Measurements from ENCODE around the genes AXL, HNRNPUL1 and CEACAM6.

DNA sequence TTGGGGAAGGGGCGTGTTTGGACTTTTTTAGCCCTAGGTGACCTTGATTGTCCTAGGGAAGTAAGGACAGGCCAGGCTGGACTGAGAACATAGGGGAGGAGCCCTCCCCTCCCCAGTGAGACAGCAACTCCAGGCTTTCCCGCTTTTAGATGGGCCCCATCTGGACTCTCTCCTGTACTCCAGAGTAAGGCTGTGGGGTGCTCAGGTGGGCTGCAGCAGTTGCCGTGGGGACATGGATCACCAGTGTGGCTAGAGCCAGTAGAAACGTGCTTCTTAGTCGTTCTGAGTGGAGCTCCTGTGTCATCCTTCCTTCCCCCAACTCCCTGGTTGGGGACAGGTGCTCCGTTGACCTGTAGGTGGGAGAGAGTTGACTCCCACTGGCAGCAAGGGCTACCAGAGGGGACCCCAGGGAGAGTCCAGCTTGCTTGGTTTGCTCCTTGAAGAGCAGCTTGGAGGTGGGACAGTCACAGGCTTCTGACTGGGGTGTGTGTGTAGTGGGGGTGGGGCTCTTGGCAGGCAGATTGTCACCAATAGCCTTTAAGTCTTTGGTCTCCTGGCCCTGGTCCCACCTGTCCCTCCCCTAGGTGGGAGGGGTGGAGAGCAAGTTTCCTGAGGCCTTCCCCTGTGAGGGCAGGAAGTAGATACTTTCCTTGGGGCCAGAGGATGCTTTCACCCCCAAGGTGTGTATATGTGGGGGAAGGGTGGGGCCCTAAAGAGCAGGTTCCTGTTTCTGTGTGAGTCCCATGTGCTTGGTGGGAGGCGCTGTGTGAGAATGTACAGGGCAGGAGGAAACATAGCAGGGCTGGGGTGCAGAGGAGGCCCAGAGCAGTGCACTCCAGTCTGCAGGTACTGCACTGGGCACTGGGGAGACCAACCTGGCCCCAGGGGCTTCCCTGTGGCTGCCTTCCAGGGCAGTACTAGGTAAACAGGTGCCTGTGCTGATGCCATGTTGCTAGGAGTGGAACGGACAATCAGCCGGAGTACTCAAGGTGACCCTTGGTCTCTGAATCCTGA, 4.7 kb downstream of the EGLN2 start:
- PRO-cap = no peak
- RAMPAGE, long total RNA = no peak

- PRO-cap = no peak
- RAMPAGE, long total RNA = no peak
Measured at GRCh38 chr19:40804451-40804884, 5.5 kb downstream of the EGLN2 start.

DNA sequence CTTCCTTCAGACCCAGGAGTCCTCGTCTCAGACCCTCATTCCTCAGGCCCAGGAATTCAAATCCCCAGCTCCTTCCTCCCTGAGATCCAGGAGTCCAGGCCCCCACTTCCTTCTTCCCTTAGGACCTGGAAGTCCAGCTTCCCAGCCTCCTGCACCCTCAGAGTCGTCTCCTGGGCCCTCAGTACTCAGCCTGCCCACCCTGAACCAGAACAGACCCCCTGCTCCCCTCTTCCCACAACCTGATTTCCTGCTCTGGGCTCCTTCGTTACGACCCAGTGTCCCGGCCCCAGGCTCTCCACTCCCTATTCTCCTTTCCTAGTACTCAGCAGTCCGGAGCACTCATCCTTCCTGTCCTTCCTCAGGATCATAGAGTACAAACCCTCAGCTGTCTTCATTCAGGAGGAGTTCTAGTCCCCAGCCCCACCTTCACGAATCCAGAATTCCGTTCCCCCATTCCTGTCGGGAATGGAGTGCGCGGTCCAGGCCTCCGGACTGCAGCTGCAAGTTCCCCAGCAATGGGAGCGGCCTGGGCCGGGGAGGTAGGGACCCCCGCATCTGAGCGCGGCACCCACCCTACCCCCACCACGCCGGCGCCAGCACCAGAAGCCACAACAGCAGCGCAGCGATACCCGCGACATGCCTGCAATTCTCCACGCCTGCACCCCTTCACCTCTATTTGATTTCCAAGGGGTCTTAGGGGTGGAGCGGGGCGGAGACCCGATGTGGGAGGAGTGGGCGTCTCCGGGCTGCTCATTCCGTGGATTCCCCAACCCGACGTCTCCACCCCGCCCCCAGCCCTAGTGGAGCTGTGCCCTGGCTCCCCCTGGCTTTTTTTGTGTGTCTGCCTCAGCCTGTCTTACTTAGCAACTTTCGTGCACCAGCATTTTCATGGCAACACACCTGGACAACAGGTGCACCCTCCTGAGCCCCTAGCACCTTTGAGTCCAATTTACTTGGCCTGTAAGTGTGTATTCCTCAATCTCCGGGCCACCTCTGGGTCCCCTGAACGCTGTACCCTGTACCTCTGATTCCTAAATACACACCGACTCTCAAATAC, 12.8 kb downstream of the EGLN2 start:
- PRO-cap = no peak
- RAMPAGE, long total RNA = start-site peak on the minus strand centred at position 216 of the sequence, 103 bp wide, 14 reads; start-site peak on the plus strand centred at position 451 of the sequence, 311 bp wide, 7 reads; start-site peak on the minus strand centred at position 614 of the sequence, 115 bp wide, 82 reads

- PRO-cap = no peak
- RAMPAGE, long total RNA = no peak
Measured at GRCh38 chr19:40847594-40848046, 2.6 kb downstream of the CYP2A6 start.

DNA sequence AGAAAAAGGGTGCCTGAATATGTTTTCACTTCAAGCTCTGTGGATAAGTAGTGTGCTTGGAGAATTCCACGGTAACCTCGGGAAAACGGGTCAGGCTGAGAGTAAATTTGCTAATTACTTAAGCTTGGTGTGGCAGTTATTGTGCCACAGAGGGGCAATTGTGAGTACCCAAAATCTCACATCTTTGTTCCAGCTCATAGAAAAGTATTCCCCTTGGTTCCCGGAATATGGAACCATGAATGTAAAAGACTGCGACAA, 36.3 kb upstream of the CYP2B6 start:
- PRO-cap = no peak
- RAMPAGE, long total RNA = no peak

GRCh38 chr19:41000240-41000785, 9.2 kb downstream of the CYP2B6 start:
- PRO-cap = no peak
- RAMPAGE, long total RNA = no peak

- PRO-cap = no peak
- RAMPAGE, long total RNA = no peak
Measured at GRCh38 chr19:41003586-41004493, 12.8 kb downstream of the CYP2B6 start.

DNA sequence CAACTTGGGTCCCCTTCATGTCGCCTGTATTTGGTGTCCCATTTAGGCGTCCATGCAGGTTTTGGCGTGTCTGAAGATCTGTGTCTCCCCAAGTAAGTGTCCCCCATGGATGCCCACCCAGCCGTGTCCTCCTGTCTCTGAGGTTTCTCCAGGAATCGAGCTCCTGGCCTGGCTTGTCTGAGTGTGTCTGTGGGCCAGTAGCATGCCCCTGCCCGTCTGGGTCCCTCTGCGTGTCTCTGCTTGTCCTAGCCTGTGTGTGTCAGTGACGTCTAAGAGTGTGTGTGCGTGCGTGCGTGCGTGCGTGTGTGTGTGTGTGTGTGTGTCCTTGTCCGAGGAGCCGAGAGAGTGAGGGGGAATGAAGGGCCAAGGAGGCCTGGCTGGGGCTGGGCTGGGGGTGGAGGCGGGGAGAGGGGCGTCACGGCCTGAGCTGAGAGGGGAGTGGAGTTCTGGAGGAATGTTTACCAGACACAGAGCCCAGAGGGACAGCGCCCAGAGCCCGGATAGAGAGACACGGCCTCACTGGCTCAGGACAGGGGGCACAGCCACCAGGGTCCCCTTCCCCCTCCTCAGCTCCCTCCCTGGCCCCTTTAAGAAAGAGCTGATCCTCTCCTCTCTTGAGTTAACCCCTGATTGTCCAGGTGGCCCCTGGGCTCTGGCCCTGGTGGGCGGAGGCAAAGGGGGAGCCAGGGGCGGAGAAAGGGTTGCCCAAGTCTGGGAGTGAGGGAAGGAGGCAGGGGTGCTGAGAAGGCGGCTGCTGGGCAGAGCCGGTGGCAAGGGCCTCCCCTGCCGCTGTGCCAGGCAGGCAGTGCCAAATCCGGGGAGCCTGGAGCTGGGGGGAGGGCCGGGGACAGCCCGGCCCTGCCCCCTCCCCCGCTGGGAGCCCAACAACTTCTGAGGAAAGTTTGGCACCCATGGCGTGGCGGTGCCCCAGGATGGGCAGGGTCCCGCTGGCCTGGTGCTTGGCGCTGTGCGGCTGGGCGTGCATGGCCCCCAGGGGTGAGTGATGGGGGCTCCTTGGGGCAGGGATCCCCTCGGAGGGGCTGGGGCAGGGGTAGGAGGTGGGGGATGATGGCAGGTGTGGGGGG, at the start of gene AXL:
AXL (plus strand) TSS at position 742 of the 1,085 bp plus-strand sequence.
- PRO-cap = bidirectional peak, plus-strand start at position 464 of the sequence, minus-strand start at position 218 of the sequence; bidirectional peak, plus-strand start at position 714 of the sequence, minus-strand start at position 589 of the sequence; bidirectional peak, plus-strand start at position 912 of the sequence, minus-strand start at position 793 of the sequence
- RAMPAGE, long total RNA = start-site peak on the plus strand centred at position 485 of the sequence, 16 bp wide, 21 reads; start-site peak on the plus strand centred at position 728 of the sequence, 40 bp wide, 130 reads

- PRO-cap = unidirectional peak, plus-strand start at chr19:41264372; unidirectional peak, plus-strand start at chr19:41264452
- RAMPAGE, long total RNA = start-site peak on the plus strand at chr19:41264394-41264429, 347 reads; start-site peak on the plus strand at chr19:41264556-41264598, 60 reads
Measured at GRCh38 chr19:41264276-41264649, at the start of gene HNRNPUL1. TSS of gene HNRNPUL1 (plus strand) at chr19:41264372.

DNA sequence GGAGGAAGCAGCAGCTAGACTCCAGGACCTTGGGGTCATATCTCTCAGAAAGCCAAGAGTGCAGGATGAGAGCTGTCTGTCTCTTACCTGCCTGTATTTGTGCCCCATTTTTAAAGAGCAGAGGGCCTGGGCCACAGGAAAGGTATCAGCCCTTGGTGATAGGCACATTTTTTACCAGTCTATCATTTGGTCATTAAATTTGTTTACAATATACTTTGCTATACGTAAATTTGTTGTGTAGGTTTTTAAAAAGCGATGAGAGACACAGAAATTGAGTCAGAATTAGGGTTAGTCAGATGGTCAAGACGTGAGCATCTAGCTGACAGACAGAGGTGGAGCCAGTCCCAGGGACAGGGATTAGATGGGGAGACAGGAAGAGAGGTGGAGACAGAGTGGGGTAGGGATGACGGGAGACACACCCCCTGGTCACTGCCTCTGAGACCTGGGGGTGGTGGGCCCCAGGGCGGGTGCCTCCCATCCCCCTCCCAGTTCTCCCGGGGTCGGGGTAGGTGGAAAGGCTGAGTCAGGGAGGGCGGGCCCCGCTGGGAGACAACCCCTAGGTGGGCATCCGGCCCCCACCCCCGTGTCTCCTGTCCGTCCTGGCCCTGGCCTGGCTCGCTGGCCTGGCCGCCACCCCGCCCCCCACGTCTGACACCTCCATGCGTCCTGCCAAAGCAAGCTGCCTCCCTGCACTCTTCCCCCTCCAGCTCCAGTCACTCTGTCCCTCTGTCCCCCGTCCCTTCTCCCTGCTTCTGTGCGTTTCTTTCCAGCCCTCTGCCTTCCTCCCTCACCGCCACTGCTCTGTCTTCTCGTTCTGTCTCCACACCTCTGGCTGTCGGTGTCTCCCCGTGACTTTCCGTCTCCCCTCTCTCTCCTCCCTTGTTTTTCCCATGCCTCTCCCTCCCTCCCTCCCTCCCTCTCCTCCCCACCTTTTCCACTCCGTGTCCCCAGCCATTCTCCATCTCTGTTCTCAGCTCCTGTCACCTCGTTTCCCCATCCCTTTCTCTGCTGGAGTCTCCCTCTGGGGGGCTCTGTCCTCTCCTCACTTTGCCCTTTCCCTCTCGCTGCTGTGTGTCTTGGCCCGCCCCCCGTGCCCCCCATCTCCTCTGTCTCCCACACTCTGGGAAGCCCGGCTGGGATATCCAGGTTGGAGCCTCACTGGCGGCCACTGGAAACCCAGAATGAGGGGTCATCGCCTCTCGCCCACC, 15.1 kb downstream of the CCDC97 start:
- PRO-cap = bidirectional peak, plus-strand start at position 390 of the sequence, minus-strand start at position 334 of the sequence; unidirectional peak, plus-strand start at position 712 of the sequence
- RAMPAGE, long total RNA = start-site peak on the minus strand centred at position 820 of the sequence, 259 bp wide, 8 reads; start-site peak on the minus strand centred at position 1,162 of the sequence, 95 bp wide, 5 reads

DNA sequence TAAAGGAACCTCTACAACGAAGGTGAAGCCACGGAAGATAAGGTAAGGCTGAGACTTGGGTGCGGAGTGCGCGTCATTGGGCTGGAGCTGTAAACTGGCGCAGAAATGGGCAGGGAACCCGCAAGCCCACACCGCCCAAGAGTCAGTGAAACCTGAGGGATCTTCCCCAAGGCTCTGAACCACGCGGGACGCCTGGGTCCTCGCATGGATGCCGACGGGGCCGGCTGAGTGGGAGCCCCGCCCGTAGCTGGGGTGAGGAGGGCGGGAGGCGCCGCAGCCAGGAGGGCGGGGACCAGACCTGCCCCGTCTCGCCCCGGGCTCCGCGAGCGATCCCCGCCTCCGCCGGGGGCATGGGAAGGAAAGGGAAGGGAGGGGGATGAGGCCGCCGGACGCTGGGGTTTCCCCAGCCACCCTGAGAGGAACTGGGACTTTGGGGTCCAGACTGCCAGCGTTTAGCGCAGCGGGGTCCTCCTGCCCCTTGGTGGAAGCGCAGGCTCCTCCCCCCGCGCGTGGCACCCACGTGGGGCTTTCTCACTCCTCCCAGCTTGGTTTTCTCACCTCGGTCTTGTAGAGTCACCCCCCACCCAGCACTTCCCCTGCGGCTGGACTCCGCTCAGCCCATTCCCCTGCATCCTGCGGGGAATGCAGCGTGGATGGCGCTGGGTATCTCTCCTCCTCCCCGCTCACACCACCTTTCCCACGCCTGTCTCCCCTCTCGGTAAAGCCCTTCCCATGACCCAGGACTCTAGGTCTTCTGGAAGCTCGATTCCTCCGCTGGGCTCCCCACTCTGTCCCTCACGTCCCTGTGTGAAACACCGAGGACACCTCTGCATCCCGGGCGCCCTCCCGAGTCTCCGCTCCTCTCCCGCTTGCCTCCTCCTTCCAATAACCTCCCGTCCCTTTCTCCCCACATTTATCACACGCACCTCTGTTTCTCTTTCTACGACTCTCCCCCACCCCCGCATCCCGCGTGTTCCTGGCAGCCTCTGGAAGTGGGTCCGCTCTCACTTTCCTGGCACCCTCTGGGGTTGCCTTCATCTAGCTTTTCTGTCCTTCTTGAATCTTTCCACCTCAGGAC, 2.2 kb downstream of the TGFB1 start:
- PRO-cap = bidirectional peak, plus-strand start at position 388 of the sequence, minus-strand start at position 176 of the sequence; bidirectional peak, plus-strand start at position 590 of the sequence, minus-strand start at position 480 of the sequence
- RAMPAGE, long total RNA = no peak

DNA sequence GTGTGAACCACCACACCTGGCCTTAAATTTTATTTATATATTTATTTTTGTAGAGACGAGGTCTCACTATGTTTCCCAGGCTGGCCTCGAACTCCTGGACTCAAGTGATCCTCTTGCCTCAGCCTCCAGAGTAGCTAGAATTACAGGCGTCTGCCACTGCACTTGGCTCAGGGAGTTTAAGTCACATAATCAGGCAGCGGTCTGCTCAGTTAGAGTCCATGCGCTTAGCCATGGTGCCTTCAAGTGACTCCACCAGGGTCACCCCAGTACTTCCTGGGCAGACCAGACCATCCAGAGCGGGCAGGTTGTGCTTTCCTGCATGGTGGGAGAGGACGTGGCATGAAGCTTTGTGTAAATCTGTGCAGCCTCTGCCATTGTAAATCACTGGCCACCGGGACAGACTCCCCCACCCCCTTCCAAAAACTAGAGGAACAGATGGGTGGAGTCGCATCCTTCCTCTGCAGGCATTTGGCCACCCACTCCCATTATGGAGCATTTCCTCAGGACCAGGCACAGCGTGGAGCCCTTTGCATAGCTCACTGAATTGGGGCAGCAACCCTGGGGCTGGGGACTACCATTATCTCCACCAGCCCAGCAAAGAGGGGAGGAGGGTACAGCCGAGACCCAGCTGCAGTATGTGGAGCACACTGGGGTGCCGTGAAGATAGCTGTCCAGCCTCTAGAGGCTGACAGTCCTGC, 8.1 kb downstream of the BCKDHA start:
- PRO-cap = no peak
- RAMPAGE, long total RNA = no peak

DNA sequence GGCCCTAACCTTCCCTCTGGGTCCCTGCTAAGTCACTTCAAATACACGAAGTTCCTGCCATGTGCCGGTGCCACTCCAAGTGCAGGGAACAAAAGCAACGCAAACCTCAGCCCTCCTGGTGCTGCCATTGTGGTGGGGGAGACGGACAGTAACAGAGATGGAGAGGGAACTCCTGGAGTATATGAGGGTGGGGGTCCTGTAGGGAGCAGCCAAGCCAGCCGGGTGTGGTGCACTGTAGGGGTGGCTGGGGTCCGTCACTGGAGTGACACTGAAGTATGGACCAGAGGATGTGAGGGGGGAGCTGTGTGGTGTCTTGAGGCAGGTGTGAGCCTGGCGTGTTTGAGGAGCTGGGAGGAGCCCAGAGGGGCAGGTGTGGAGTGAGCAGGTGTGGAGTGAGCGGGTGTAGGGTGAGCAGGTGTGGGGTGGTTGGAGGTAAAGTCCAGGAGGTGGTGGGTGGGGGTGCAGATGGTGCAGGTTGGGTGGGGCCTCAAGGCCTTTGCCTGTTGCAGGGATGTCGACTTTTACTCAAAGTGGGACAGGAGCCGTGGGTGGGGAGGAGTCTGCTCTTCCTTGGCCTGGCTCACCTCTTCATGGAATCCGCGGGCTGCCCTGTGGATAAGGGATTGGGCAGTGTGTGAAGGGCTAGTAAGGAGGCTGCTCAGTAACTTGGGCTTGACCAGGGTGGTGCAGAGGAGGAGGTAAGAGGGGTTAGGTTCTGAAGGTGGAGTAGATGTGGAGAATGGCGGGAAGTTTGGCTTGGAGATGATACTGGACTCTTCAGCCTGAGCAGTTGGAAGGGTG, 5.8 kb downstream of the B3GNT8 start:
- PRO-cap = no peak
- RAMPAGE, long total RNA = no peak

- PRO-cap = no peak
- RAMPAGE, long total RNA = no peak
Measured at GRCh38 chr19:41457158-41457686, 14.3 kb downstream of the ERICH4 start.

DNA sequence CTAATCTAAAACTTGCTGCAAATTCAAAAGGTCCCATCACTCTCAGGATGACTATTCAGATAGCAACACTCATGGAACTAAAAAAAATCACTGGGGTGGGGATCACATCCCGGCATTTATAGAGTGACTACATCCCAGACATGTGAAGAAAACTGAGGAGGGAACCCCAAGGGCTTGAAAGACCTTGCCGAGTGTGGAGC, 35.1 kb downstream of the ERICH4 start:
- PRO-cap = no peak
- RAMPAGE, long total RNA = no peak

DNA sequence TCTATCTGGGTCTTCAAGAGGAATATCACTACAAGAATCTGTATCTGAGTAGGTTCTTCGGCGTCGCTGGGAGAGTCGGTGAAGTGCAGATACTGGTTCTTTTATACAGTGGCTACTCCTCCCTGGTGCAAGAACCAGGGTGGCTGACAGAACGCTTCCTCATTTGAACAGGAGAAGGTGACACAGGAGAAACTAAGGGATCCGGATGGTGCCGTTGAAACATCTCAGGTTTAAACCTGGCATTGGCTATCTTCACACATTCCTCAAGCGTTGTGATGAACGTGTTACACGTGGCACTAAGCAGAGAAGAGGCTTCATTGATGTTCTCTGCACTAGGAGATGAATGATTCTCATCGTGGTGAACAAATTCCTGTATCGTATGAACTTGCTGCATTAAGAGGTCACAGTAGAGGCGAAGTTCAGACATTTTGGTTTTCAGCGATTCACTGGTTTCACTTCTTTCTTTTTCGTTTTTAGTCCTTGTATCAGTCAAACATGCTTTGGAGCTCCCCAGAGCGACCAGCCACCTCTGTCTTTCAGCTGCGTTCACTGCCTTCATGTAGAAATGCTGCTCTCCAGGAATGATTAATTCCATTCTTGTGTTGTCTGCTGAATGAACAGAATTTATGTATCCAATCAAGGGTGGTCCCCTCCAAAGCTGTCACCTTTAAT, 54.7 kb upstream of the CEACAM21 start:
- PRO-cap = no peak
- RAMPAGE, long total RNA = no peak

DNA sequence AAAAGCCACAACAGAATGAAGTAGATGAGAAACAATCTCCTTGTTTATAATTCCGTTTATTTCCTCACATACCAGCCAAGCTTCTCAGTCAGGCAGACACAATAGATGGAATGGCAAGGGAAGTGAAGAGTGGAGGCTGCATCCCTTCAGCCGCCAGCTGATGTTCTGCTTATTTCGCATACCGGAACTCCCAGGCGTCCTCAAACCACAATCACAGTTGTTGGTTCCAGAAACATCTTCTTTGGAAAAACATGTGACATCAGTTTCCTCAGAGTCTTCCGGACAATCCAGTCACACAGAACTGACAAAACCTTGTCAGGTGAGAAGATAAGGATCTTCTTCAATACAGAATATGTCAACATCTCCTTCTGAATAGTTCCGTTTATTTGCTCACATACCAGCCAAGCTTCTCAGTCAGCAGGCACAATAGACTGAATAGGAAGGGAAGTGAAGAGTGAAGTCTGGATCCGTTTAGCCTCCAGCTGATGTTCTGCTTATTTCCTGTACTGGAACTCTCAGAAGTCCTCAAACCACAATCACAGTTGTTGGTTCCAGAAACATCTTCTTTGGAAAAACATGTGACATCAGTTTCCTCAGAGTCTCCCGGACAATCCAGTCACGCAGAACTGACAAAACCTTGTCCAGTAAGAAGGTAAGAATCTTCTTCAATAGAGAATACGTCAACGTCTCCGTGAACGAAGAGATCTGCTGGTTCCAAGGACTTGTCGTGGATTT, 45.1 kb upstream of the CEACAM21 start:
- PRO-cap = no peak
- RAMPAGE, long total RNA = no peak

DNA sequence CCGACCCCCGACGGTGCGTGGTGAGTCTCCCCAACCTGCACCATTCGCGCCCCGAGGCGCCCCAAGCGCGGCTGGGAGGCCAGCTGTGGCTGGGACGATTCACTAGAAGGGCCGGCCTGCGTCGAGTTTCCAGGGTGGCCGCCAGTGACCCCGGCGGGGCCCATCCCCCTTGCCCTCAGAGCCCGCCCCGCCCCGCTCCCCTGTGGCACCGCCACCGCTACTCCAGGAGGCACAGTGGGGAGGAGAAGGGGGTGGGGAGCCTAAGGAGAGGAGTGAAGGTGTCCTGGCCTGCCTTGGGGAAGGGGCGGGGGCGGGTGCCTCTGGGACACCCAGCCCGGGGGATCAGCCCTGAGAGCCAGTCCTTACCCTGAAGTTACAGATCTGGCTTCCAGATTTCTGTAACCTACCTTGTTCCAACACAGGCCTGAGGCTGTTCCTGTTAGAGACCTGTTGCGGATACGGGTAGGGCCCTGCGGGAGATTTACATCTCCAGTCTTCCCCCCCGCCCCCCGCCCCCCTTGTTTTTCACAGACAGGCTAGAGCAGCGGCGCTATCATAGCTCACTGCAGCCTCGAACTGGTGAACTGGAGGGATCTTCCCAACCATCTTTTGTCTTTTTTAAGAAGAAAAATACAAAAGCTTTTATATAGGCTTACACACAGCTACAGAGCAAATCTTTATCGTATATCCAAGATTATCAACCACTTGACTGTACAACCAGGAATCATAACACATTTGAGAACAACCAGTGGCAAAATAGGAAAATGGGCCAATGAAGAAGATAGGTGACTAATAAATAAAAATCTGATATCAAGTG, 10.7 kb upstream of the CEACAM21 start:
- PRO-cap = no peak
- RAMPAGE, long total RNA = no peak

- PRO-cap = no peak
- RAMPAGE, long total RNA = start-site peak on the plus strand at chr19:41755547-41755569, 18 reads
Measured at GRCh38 chr19:41755143-41755955, at the start of gene CEACAM6. TSS of gene CEACAM6 (plus strand) at chr19:41755530.

- PRO-cap = no peak
- RAMPAGE, long total RNA = no peak
Measured at GRCh38 chr19:41775306-41775877, 20.1 kb downstream of the CEACAM6 start.

All from vagina (tissue), 1 donor.